Diencephalon (tissue), 2 donors: ENCODE measurements around the genes LAYN, CRYAB, NKAPD1 and BCO2.

- RAMPAGE, long total RNA: no peak
Observed at GRCh38 chr11:111540136-111541166, at the start of gene LAYN. Gene LAYN, plus strand, starts transcription at chr11:111540720.

DNA sequence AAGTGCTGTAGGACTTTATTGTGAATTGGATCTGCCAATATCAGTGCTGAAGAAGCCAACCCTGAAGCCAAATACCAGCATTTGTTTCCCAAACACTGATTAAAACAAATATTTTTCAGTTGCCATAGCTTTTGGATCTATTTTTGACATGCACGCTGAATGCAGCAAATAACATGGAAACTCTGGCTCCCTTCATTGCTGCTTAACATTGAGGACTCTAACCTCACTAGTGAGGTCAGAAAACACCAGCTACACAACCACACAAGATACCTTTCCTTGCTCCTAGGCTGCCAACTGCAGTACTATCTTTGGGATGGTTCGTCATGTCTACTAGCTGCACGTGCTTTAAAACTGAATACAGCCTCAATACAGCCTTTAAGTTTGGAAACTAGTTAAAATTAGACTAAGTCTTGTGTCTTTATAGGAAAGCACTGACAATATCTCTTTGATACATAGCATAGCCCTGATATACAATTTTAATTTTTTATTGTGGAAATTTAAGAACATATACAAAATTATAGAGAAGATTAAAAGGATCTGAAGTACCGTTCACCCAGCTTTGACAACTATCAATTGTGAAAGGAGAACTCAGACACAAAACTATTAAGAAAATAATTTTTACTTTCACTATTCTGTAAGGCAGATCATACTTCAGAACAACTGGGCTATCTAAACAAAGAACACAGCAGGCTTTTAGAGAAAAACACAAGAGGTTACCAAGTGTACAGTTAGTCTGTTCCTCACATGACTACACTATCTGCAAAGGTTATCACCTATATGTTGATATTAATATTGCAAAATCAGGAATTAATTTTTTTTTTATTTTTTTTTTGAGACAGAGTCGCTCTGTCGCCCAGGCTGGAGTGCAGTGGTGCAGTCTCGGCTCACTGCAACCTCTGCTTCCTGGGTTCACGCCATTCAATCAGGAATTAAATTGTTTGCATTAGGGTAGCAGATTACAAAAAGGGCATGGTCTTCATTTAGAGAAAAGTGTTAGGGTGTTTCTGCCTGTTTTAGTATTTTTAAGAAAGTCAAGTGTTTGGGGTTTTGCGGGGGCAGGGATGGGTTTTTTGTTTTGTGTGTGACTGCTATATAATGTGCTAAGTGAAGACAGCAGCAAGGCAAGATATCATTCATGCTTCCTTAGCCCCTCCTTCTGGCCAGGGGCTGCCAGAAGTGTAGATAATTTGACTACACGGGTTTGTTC, 27.9 kb upstream of the SIK2 start:
- RAMPAGE, long total RNA: no peak

DNA sequence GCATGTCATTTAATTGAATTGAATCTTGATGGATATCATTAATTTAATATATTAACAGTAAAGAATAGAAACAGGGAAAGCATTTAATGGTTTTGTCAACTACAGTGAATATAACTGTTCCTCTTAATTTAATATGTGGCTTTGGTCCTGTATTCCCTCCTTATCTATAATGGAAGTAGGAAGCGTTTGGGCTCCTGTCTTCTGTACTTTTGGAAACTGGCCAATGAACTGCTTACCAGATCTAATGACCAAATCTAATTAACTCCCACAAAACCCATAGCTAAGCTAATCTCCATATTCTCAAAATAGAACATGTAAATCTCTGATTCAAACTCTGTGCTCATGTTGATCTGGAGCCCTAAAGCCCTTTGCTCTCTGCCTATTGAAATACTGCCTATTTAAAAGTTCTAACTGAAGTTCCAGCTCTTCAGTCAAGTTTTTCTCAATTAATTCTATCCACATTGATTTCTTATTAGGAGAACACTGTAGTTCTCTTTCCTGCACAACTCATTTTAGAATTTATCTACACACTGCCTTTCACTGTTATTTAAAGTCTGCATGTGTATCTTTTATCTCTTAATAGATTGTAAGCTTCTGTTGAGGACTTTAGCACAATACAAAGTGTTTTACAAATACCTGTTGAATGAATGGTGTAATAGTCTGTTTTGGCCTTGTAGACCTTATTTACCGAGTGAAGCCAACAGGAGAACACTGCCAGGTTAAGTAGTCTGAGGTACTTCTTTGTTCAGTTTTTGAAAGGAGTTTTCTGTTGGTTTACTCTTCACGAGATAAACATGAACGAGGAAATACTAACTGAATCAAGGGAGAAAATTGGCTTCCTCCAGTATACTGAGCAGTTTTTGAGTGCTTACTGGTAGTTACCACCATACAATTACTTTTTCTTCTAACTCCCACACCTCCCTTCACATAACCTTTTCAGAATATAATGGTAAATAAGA, 30.8 kb downstream of the SIK2 start:
- RAMPAGE, long total RNA: no peak

GRCh38 chr11:111736094-111736422, 30.1 kb downstream of the PPP2R1B start:
- RAMPAGE, long total RNA: no peak

GRCh38 chr11:111776632-111777326, 10.6 kb upstream of the PPP2R1B start:
- RAMPAGE, long total RNA: no peak

DNA sequence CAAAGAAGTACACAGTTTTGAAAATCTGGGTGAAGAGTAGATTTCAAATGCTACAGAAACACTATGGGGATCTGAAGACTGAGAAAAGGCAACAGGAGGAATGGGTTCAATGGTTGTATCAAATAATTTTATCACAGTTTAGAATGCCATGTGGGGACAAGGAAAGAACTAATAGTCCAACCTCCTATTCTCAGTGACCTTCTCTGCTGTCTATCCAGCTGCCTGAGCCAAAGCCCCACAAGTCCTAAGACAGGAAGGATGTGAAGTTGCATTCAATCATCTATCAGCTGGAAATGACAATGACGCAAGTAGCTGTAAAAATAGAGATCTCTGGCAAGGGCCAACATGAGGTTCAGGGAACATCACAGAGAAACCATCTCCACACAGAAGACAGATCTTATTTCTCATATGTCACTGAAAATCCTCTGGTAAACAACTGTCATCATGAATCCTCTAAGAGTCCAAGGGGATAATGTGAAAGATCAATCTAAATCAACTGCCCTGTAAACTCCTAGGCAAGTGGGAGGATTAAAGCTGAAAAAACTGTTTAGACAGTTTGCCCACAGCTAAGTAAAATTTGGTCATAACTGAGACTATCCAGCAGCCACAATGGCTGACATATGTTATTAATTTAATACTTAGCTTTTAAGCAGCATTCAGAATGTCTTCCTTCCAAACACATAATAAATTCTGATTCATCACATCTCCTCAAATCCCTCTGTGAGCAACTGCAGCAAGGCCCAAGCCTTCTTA, 52.2 kb downstream of the ALG9 start:
- RAMPAGE, long total RNA: no peak

- RAMPAGE, long total RNA: start-site peak on the minus strand at chr11:111911741-111911833, 1,013 and 325 reads in 2 replicates; start-site peak on the minus strand at chr11:111911938-111912069, 215 and 19 reads in 2 replicates
Observed at GRCh38 chr11:111911298-111912364, at the start of gene CRYAB. Gene CRYAB, minus strand, starts transcription at chr11:111911770.

GRCh38 chr11:111926293-111927407, 7.9 kb downstream of the C11orf52 start:
- RAMPAGE, long total RNA: start-site peak on the plus strand at chr11:111927256-111927358, 25 and 26 reads in 2 replicates

DNA sequence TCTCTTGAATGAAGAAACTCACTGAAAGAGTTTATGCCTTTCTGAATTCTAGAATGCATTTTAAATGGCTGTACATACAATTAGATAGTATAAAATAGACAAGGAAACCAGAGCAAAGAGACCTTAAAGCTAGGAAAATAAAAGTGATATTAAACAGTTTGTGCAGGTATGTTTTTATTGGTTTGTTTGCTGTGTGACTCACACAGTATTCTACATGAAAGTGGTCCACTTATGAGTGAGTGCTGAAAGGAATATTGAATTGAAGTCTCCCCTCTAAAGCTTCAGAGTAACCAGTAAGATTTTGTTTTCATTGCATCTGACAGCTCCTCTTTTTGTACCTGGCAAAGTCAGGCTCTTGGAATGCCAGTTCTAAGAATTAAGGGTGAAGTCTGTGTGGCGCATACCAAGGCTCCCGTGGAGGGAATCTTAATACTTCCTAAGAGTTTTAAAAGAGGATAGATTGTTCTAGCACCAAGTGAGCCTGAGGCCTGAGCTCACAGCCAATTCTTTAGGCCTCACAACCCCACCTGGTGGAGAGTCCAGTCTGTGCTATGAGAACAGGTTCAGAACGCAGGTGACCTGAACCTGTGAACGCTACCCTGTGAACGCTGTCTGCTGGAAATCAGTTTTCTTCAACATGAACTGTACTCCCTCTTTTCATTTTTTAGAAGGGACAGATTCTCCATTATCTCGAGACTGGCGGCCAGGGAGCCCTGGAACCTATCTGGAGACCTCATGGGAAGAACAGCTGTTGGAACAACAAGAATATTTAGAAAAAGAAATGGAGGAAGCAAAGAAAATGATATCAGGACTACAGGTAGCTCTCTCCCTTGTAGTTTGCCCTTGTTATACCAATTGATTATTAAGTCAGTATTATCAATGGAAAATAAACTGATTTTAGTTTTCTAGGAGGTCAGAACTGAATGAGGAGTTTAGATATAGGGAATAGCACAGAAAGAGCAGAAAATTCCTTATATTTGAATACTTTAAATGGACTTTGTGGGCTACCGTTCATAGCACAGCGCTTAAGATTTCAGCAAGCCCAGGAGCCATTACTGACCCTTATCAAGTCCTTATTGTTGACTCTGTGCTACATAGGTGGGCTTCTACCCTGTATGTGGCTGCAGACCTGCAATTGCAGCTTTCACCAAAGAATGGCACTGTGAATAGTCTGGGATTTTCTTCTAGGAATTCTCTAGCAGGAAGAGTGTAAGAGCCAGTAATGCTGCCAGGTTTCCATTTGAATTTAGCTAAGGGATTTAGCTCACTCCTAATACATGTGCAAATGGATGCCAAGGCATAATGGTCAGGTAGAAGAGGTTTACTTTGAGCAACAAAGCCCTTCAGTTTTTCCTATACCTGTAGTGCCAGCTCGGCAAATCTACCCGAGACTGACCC, 43.0 kb upstream of the DLAT start:
- RAMPAGE, long total RNA: no peak

DNA sequence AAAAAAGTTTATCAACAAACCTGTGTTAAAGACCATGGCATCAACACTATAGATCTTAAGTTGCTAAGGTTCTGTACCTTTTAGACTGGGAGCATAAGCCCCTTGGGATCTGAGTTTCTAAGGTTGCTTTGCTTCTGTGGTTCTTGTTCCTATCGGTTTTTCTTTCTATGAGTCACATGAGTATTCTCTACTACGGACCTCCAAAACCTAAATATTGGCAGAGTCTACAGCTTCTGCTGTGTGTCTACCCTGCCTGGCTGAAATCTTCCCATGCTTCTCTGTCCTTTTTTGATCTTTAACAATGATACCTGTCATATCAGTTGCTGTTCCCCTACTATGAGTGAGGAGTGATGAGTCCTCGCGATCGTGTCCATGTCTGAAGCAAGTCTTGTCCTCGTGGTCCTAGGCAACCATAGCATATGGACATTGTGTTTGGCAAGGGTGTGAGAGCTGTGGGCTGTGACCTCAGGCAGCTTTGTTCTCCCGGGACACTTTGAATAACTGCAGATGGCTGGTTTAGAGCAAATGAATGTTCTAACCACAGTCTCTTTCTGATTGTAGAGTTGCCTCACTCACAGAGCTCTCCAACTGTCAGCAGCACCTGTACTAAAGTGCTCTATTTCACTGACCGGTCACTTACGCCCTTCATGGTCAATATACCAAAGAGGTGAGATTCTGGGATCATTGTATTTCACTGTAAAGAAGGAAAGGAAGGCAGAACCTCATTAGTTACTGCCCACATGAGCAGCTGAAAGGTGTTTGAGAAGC, 8.9 kb upstream of the DLAT start:
- RAMPAGE, long total RNA: no peak

- RAMPAGE, long total RNA: no peak
Observed at GRCh38 chr11:112017543-112018260, 7.5 kb upstream of the DLAT start.

- RAMPAGE, long total RNA: start-site peak on the minus strand at chr11:112073997-112074038, 267 and 381 reads in 2 replicates; start-site peak on the plus strand at chr11:112074262-112074343, 267 and 191 reads in 2 replicates
Observed at GRCh38 chr11:112073752-112074977, at the start of gene NKAPD1. Gene NKAPD1, plus strand, starts transcription at chr11:112074299.

DNA sequence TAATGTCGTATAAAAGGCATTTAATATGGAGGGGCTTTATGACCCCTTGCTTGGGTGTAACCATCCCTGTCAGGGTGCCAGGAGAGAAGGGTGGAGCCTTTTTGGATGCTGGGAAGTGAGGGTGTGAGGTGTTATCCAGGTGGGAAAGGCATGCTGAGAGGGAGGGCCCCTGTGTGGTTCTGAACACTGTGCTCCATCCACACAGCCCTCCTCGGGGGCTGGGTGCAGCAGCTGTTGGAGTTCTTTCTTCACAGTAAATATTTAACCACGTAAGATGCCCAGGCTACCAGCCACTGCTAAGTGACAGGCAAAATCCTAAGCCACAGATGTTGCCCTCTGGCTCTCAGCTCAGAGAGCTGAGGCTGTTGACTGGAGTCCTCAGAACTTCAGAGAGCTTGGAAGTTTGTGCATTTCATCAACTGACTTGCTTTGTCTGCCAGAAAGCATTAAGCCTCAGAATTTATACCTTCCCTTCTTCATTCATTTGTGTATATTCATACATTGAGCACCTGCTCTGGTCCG, 35.1 kb downstream of the IL18 start:
- RAMPAGE, long total RNA: no peak

GRCh38 chr11:112174955-112175978, at the start of gene BCO2:
Gene BCO2, plus strand, starts transcription at chr11:112175512.
- RAMPAGE, long total RNA: no peak

DNA sequence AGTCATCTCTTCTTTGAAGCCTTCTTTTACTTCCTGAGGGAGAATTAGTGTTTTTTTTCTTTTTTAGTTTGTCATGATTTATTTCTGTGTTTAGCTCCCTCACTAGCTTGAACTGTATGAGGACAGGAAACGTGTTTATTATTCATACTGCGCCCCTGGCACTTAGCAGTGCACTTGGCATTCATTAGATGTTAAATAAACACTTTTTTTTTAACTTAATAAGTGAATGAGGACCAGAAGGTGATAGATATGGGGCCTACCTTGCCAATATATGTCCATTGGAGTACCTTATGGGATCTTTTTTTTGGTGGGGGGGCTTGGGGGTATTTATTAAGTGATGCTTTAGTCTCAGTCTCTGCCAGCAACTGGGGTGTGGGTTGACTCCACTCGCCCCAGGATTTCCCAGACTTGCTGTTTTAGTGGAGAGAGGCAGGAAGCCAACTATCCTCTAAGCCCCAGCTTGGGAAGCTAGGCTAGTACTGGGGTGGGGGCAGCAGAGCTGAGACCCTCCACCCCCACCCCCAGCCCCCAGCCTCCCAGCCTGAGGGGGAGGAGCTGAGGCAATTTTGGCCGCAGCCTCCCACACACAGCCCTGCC, 4.6 kb upstream of the PTS start:
- RAMPAGE, long total RNA: no peak

DNA sequence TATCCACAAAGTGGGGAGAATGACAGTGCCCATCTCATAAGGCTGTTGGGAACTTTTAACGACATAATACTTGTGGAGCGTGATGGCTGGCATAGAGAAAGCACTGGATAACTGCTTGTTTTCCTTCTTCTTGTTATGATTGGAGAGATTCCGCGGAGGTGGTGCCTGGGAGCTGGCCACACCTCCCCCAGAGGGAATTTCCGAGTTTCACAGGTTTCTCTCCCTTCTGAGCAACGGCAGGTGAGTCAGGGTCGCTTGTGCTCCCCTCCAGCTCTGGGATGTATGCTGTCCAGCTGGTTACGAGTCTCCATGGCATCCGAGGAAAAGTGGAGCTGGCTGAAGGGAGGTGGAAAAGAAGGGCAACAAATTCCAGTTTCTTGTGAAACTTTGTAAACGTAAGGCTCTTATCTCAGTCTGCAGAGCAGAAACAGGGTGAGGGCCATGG, 9.9 kb upstream of the PLET1 start:
- RAMPAGE, long total RNA: no peak

- RAMPAGE, long total RNA: no peak
Observed at GRCh38 chr11:112363910-112364516, 103.4 kb upstream of the PLET1 start.

DNA sequence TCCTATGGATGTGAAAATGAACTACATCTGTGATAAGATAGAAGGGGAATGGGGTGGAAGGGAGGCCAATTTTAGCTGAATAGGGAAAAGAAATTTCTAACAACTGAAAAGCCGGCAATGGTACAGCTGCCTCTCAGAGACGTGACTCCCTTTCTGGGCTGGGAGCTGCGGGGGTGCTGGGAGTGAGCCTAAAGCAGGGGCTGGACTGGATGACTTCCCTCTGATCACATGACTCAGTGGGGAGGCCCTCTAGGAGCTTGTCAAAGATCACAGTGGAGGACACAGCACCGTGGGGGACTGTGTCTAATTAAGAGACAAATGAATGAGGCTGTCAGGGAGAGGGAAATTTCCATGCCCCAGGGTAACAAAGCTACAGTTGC, 262.7 kb upstream of the PLET1 start:
- RAMPAGE, long total RNA: no peak

- RAMPAGE, long total RNA: no peak
Observed at GRCh38 chr11:112564103-112564946, 303.7 kb upstream of the PLET1 start.

- RAMPAGE, long total RNA: no peak
Observed at GRCh38 chr11:112784489-112785058, 176.6 kb upstream of the NCAM1 start.